ENCODE data around the genes SORD, SLC28A2 and SPATA5L1.

- PRO-cap, result bidirectional peak, plus-strand start at chr15:45023228, minus-strand start at chr15:45023051
These were observed at the start of gene SORD for GRCh38 chr15:45022882-45023929. TSS of gene SORD (plus strand) at chr15:45023195.

- PRO-cap, result no peak
These were observed 12.3 kb downstream of the SORD start for GRCh38 chr15:45035264-45035788.

DNA sequence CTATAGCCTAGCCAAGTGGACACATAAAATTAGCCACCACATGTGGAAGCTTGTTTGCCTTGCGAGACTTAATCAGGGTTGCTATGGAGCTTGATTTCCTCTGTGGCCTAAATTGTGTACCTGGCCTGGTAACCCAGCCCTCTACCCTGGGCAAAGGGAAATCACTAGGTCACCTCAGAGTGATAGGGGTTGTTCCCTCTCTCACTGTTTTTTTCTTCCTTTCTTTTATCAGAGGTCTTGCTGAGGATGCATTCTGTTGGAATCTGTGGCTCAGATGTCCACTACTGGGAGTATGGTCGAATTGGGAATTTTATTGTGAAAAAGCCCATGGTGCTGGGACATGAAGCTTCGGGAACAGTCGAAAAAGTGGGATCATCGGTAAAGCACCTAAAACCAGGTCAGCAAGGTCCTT, 20.0 kb downstream of the SORD start:
- PRO-cap, result no peak

- PRO-cap, result no peak
These were observed 18.2 kb downstream of the DUOX1 start for GRCh38 chr15:45147853-45148453.

GRCh38 chr15:45166830-45167934, 20.6 kb downstream of the SHF start:
- PRO-cap, result bidirectional peak, plus-strand start at chr15:45166900, minus-strand start at chr15:45166911; bidirectional peak, plus-strand start at chr15:45167054, minus-strand start at chr15:45166956; bidirectional peak, plus-strand start at chr15:45167511, minus-strand start at chr15:45167515

DNA sequence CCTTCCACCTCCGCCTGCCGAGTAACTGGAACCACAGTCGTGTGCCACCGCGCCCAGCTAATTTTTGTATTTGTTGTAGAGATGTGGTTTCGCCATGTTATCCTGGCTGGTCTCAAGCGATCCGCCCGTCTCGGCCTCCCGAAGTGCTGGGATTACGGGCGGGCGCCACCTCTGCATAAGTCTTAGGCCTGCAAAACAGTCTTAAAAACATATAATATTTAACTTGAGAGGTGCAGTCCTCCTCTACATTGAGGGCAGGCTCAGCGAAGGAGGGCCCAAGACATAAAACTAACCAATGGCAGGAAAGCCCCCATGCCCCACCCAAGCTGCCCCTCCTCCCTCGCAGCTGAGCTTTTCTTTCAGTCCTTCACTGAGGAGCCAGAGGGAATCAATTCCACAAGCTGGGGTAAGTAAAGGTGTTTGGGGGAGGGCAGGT, at the start of gene SLC28A2:
Gene SLC28A2 (plus strand): TSS at position 362 of the 436 bp plus-strand sequence.
- PRO-cap, result unidirectional peak, plus-strand start at position 362 of the sequence

DNA sequence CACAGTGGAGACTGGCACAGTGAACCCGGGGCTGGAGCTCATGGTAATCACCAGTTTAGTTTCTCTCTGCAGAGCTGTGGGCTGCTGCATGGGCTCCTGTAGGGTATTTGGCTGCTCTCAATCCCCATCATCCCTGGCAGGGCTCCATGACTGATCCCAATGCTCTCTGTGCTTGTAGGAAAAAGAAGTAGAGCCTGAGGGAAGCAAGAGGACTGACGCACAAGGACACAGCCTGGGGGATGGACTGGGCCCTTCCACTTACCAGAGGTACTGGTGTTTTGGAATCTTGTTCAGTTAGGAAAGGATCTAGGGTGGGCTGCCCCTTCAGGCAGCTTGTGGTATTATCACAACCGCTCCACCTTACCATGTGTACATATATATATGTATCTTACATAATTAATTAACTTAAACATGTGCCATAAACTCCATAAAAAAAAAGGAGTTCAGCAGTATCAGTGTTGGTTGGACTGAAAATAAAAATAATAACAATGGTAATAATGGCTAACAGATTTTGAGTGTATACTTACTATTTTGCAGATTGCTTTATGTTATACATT, 1.3 kb downstream of the SLC28A2 start:
- PRO-cap, result bidirectional peak, plus-strand start at position 195 of the sequence, minus-strand start at position 161 of the sequence; bidirectional peak, plus-strand start at position 293 of the sequence, minus-strand start at position 272 of the sequence

DNA sequence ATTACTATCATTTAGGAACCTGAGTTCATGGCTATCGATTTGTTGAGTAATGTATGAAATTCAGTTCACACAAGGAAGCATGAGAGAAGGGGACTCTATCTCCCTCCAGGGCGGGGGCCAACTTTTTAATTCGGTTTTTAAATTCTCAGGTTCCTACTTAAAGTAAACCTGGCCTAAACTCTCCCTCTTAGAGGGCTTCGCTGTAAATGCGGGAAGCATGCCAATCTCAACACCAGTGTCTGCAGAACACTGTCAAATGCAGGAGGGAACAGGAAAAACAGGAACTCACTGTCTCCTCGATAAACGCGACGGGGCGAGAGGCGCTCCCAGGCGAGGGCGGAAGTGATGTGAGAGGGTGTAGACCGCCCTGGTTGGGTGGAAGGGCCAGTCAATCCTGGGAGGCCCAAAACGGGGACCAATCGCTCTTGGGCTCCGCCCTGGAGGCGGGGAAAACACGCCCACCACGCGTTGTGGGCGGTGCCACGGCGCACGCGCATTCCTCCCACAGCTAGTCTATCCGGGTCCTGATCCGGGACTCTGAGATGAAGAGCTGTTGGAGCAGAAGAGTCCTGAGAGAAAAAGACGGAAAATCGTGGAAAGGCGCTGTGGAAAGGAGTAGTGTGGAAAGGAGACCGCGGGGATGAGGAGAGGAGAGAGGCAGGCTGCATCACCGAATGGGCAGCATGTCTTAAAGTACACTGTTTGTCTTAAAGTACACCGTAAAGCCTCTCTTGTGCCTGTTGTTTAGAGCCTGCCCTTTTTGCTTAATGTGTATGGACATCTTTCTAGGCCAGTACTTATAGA, 27.1 kb downstream of the SLC28A2 start:
- PRO-cap, result bidirectional peak, plus-strand start at position 540 of the sequence, minus-strand start at position 258 of the sequence

- PRO-cap, result no peak
These were observed 46.5 kb downstream of the GATM start for GRCh38 chr15:45331768-45332306.

DNA sequence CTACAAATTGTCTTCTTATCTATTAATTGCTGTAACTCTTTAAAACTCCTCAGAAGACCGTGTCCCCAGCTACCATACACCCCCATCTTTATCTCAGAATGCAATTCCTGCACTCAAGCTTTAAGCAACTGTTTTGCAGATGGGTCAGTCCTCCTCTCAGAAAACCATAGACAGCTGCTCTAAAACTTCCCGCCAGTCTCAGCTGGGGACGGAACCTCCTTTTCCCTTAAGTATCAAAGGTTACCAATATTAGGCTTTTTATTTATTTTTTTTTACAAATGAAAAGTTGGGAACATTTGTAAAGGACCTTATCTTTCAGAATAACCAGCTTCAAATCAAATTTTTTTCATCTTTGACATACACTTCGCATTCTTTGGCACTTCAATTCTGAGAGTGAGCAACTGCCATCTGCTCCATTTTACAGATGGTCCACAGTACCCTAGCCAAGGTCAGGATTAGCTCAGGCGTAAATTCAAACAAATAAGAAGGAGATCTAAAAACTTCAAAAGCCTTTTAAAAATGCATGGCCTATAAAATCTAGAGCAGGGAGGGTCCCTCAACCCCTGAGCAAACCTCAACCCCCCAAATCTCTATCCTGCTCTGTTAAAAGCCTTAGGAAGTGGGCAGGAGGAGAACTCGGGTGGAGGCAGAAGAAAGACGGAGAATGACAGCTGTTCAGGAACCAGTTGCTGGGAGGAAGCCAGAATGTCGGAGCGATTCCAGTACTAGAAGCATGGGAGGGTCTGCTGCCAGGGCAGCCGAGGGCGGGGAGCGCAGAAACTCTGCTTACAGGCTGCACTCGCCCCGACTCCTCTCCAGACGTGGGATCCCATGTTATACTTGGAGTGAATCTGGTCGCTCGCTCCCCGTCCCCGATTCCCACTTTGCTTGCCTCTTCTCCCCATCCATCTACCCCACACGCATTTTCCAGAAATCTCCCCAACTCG, 1.1 kb downstream of the GATM start:
- PRO-cap, result no peak

DNA sequence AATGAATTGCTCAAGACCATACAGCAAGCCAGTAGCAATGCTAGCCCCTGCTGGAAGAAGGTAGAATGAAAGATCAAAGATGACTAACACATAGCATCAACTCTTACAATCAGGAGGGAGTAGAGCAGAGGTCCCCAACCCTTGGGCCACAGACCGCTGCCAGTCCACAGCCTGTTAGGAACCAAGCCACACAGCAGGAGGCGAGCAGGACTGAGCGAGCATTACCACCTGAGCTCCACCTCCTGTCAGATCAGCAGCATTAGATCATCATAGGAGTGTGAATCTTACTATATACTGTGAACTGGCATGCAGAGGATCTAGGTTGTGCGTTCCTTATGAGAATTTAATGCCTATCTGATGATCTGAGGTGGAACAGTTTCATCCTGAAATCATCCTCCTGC, 8.2 kb upstream of the SPATA5L1 start:
- PRO-cap, result unidirectional peak, plus-strand start at position 151 of the sequence; unidirectional peak, plus-strand start at position 196 of the sequence; unidirectional peak, plus-strand start at position 297 of the sequence

GRCh38 chr15:45402046-45403123, at the start of gene SPATA5L1:
TSS of gene SPATA5L1 (plus strand) at chr15:45402336.
- PRO-cap, result bidirectional peak, plus-strand start at chr15:45402400, minus-strand start at chr15:45402221; bidirectional peak, plus-strand start at chr15:45403042, minus-strand start at chr15:45402824

DNA sequence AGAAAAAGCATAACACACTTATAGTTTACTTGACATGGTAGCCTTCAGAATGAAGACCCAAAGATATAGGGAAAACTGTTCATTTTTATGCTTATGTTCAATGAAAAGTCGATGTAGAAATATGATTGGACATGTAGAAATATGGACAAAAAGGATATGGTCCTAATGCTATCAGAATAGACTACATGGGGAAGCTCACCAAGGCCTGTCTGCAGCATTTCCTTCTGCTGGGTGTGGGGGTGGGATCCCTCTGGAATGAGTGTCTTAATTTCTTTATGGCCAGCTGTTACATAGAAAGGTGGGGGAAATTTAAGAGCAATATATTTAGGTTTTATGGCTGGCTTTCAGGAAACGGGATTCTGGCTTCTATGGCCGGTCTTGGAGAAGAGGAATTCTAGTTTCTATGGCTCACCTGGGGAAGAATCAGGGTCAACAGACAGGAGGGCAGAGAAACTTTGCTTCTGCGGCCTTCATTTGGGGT, 4.7 kb downstream of the C15orf48 start:
- PRO-cap, result no peak

DNA sequence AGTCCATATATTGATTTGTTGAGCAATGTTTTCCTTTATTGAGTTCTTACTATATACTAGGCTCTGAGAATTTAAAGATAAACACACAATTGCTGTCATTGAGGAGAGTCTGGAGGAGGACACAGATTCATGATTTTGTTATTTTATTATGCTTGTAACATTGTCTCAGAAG, 19.1 kb downstream of the C15orf48 start:
- PRO-cap, result no peak

DNA sequence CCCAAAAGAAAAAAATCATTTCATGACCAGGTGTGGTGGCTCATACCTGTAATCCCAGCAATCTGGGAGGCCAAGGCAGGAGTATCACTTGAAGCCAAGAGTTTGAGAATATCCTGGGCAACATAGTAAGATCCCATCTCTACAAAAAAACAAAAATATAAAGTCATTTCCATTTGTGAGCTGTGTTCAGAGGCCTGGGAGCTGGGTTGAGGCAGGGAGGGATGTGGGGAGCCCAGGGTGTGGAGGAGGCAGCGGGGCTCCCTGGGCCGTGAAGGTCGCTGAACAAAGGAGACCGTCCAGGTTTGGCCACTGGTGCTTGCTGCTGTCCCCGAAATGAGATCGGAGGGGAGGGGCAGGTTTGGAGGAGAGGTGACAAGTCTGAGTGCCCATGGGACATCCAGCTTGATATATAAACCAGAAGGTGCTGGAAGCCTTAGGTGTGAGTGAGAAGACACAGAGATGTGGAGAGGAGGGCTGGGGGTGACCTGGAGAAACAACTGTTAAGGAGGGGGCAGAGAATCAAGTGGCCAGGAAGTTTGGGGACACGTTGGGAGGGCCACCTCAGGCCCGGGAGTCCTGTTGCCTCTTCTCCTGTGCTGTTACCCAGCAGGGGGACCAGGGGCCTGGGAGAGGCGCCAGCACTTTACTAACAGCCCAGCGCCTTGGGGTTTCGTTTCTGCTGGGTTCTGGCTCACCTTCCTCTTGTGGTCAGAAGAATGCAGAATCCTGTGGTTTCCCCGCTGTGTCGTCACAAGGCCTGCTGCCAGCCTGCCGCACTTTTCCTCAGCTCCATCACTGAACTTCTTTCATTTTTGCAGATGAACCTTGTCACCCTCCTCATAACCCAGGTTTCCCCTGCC, 24.1 kb downstream of the C15orf48 start:
- PRO-cap, result no peak

DNA sequence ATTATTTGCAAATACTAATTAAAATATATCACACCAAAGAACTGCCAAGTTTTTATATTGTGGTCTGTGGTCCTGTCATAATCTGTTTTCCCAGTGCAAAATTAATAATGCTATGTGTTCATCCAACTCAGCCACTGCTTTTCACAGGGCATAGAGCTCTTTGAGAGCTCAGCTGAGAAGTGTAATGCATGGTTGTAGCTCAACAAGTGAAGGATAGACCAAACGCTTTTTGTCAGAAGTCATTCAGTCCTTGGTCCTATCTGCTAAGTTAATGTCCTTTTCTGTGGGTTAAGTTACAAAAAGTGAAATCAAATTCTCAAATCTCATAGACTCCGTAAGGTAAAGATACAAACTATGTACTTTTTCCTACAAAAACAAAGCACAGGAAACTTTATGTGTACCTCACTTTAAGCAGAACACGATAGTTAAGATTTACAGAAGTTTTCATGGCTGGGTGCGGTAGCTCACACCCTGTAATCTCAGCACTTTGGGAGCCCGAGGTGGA, 41.0 kb downstream of the SLC30A4 start:
- PRO-cap, result no peak

DNA sequence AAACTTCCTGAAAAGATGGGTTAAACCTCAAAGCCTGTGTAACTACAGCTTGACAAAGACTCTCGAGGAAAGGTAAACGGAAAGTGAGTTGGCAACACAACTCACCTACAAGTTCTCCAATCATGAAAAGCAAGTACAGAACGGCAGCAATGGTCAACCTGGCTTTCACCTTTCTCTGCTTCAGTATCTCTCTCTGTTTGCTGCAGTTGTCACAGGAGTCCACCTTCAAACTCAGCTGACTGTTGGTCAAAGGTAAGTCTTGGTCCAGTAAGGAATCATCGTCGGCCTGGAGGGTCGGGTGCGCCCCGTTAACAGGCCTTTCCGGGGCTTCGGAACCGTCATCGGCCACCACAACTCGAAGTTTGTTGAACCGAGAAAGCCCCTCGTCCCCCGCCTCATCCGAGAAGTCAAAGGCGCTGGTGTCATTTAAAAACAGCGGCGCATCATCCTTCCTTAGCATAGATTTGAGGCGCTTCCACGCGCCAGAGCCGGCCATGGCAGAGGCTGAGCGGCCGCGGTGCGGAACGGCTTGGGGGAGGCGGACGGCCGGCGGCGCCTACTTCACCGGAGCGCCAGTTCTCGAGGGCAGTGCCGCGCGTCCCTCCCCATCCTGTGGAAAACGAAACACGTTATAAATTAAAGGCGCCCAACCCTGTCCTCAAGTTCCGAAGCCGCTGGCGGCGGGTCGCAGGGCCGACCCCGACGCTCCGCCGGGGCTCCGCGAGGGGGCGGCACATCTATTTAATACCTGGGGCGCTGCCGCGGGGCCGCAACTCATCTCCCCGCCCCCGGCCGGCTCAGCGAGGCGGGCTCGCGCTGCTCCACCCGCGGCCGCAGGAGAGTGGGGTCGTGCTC, 469 bp downstream of the SLC30A4 start:
- PRO-cap, result bidirectional peak, plus-strand start at position 75 of the sequence, minus-strand start outside the sequence; bidirectional peak, plus-strand start at position 255 of the sequence, minus-strand start at position 233 of the sequence; bidirectional peak, plus-strand start at position 500 of the sequence, minus-strand start at position 578 of the sequence

GRCh38 chr15:45659838-45660106, 24.9 kb downstream of the SQOR start:
- PRO-cap, result no peak

DNA sequence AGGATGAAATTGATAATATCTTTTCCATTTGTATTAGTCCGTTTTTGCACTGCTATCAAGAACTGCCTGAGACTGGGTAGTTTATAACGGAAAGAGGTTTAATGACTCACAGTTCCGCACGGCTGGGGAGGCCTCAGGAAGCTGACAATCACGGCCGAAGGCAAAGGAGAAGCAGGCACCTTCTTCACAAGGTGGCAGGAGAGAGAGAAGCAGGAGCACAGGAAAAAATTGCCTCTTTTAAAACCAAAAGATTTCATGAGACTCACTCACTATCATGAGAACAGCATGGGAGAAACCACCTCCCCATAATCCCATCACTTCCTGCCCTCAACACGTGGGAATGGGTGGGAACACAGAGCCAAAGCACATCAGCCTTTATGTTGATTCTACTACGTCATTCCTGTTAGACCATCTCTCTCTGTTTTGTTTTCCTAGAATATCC, 650.9 kb upstream of the SEMA6D start:
- PRO-cap, result no peak

DNA sequence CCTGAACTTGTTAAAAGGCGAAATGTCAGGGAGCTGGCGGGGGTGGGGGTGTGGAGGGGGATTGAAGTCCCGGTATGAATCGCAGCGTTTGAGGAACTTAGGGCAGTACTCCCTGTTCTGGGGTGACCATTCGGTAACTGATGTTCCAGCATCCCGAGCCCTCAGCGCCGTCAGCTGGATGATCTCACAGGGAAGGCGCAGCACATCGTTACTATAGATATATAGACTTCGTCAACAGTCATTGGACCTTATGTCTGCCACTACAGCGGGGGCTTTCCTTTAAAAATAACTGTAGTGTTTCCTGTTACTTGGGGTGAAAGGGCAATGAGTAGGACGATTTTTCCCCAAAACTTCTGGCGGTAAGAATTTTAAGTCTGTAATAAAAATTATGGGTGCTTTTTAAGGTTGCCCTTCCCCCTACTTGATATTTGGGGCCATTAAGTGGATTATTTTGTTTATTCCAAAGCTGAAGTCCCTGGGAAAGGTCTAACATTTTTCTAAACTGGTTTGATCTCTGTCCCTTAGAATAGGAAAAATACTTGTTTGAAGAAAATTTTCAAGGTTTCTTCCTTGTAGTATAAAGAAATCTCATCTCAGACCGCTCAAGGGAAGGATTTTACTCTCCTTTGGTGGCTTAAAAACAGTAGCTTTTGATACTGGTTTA, 1.9 kb downstream of the SEMA6D start:
- PRO-cap, result unidirectional peak, minus-strand start at position 186 of the sequence